Jurkat, Clone E6-1 (cell line): ENCODE measurements around the gene AKAP17A.

- RRBS = no CpG with 5 or more reads among the region's 18 CpGs
Measured at GRCh38 chrX:19099-19298, 262.2 kb upstream of the PLCXD1 start.

DNA sequence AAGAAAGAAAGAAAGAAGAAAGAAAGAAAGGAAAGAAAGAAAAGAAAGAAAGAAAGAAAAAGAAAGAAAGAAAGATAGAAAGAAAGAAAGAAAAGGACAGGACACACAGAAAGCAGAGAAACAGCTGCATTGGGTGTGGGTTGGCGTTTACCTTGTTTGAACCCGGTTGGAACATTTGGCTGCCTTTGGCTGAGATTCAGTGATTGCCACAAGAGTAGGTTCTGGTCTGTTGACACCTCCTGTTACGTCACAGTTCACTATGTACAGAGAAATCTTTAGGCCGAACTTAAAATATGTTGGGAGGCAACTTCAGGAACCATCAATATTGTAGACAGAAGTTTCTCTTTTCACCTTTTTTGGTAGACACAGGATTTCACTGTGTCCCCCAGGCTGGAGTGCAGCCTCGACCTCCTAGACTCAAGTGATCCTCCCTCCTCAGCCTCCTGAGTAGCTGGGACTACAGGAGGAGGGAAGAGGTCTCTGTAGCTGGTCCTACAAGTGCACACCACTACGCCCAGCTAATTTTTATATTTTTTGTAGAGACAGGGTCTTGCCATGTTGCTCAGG, 16.3 kb upstream of the PLCXD1 start:
- RRBS = no CpG with 5 or more reads among the region's 6 CpGs

- RRBS = 4% methylated on average over 3 of the region's 48 CpGs
Measured at GRCh38 chrX:282915-283921, 2.0 kb downstream of the PLCXD1 start.

- RRBS = no CpG with 5 or more reads among the region's 15 CpGs
Measured at GRCh38 chrX:285308-285875, 4.2 kb downstream of the PLCXD1 start.

DNA sequence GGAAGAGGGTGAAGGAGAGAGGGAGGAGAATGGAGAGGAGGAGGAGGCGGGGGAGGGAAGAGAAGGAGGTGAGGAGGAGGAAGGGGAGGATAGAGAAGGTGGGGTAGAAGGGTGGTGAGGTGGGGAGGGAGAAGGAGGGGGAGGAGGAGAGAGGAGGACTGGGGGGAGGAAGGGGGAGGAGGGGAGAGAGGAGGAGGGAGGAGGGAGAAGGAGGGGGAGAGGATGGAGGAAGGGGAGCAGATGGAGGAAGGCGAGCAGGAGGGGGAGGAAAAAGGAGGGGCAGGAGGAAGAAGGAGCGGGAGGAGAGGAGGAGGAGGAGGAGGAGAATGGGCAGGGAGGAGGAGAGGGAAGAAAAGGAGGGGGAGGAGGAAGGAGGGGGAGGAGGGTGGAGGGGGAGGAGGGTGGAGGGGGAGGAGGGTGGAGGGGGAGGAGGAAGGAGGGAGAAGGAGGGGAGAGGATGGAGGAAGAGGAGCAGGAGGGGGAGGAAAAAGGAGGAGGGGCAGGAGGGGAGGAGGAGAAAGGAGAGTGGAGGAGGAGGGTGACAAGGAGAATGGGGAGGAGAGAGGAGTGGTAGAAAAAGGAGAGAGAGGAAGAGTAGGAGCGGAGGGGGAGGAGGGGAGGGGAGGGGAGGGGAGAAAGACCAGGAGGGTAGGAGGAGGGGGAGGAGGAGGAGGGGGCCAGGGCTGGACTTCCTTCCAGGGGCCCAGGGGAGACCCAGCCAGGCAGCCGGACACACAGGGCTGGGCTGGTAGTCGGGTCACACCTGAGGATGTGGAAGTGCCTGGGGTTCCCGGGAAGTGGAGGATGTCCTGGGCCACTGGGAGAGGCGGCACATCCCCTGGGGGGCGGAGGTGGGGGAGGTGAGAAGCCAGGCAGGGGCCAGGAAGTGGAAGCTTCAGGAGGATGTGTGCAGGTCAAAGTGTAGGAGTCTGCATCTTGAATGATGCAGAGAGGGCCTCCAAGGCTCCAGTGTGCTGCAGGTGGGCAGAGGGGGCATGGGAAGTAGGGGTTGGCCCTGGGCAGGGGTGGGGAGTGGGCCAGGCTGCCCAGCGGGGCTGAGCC, 18.6 kb downstream of the IL3RA start:
- RRBS = 18% methylated on average over 3 of the region's 10 CpGs

- RRBS = no CpG with 5 or more reads among the region's 13 CpGs
Measured at GRCh38 chrX:1355871-1356465, 19.4 kb downstream of the IL3RA start.

DNA sequence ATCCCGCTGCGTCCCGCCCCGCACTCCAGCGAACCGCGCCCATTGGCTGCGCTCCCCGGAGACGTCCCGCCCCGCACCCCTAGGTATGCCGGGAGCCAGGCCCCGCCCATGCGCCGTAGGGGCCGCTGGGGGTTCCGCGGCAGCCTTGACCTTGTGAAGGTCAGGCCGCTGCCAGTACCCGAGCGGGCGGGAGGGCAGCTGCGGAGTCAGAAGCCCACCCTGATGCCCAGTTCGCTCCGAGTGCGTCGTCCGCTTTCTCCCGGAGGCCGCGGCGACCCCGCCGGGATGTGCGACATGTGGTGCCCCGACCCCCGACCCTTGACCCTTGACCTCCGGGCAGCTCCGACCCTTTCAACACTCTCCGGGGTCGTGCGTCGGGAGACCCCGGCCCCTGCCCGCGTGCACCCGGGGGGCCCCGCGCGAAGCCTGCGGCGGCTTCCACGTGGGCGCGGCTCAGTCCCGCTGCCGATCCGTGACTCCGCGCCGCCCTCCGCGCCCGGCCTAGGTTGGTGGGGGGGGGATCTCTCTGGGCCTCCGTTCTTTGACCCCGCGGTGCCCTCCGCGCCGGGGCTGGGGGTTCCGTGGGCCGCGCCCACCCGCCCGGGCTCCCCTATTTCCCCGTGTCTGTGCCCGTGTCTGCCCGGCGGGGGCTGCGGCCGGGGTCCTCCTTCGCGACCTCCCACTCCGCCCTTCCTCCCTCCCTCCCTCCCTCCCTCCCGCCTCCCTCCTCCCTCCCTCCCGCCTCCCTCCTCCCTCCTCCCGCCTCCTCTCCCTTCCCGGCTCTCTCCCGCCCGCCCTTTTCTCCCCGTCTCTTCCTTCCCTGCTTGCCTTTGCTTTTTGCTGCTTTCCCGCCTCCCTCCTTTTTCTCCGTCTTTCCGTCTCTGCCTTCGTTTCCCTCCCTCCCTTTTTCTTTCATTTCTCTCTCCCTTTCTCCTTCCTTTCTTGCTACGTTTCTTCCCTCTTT, 628 bp upstream of the SLC25A6 start:
- RRBS = 1% methylated on average over 42 of the region's 97 CpGs

GRCh38 chrX:1468272-1468900, 15.7 kb upstream of the ASMTL start:
- RRBS = 0% methylated on average over 2 of the region's 19 CpGs

- RRBS = 78% methylated on average over 4 of the region's 40 CpGs
Measured at GRCh38 chrX:1507310-1508113, 29.5 kb downstream of the P2RY8 start.

DNA sequence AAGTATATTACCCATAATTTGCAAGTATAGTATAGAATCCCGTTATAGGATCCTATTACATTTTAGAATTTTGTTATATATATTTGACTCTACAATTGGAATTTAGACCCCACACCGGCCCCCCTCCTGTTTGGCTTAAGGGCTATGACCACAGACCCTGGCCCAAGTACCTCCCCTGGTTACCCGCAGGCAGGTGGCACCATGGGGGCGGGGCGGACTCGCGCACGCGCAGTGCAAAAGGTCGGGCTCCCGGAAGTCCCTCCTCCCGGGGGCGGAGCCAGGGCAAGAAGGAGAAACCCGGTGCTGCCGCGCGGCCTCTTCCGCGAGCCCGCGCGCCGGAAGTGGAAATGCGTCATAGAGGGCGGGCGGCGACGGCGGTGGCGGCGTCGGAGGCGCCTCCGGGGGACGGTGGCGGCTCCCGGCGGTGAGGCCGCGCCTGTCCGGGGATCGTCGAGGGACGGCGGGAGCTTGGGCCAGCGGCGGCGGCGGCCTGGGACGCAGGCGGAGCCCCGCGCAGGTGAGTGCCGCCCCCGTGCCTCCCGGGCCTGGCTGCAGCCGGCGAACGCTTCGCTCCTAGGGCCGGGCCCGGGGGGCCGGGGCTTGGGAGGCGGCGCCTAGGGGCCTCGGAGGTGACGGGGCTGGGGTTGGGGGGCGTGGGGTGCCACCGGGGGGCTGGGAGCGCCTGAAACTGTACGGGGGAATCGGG, at the start of gene AKAP17A:
Gene AKAP17A (plus strand): TSS at position 352 of the 706 bp plus-strand sequence.
- RRBS = 2% methylated on average over 41 of the region's 72 CpGs

GRCh38 chrX:1591959-1592278, 515 bp downstream of the AKAP17A start:
- RRBS = under 1% methylated on average over 3 of the region's 19 CpGs

- RRBS = 79% methylated on average over 2 of the region's 18 CpGs
Measured at GRCh38 chrX:1593239-1593680, 1.9 kb downstream of the AKAP17A start.

DNA sequence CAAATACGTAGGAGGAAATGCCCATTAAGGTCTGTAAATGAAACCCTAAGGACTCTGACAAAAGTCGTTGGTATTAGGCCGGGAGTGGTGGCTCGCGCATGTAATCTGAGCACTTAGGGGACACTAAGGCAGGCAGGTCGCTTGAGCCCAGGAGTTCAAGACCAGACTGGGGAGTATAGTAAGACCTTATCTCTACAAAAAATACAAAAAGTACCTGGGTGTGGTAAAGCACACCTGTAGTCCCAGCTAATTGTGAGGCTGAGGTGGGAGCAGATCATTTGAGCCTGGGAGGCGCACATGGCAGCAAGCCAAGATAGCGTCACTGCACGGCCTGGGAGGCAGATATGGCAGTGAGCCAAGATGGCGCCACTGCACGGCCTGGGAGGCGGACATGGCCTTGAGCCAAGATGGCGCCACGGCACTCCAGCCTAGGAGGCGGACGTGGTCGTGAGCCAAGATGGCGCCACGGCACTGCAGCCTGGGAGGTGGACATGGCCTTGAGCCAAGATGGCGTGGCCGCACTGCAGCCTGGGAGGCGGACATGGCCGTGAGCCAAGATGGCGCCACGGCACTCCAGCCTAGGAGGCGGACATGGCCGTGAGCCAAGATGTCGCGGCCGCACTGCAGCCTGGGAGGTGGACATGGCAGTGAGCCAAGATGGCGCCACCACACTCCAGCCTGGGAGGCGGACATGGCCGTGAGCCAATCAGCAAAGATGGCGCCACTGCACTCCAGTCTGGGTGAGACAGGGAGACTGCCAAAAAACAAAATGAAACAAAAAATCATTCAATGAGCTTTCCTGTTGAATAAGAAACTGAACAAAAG, 247.7 kb downstream of the DHRSX start:
- RRBS = no CpG with 5 or more reads among the region's 34 CpGs

GRCh38 chrX:2371402-2372058, 129.2 kb downstream of the DHRSX start:
- RRBS = no CpG with 5 or more reads among the region's 13 CpGs

DNA sequence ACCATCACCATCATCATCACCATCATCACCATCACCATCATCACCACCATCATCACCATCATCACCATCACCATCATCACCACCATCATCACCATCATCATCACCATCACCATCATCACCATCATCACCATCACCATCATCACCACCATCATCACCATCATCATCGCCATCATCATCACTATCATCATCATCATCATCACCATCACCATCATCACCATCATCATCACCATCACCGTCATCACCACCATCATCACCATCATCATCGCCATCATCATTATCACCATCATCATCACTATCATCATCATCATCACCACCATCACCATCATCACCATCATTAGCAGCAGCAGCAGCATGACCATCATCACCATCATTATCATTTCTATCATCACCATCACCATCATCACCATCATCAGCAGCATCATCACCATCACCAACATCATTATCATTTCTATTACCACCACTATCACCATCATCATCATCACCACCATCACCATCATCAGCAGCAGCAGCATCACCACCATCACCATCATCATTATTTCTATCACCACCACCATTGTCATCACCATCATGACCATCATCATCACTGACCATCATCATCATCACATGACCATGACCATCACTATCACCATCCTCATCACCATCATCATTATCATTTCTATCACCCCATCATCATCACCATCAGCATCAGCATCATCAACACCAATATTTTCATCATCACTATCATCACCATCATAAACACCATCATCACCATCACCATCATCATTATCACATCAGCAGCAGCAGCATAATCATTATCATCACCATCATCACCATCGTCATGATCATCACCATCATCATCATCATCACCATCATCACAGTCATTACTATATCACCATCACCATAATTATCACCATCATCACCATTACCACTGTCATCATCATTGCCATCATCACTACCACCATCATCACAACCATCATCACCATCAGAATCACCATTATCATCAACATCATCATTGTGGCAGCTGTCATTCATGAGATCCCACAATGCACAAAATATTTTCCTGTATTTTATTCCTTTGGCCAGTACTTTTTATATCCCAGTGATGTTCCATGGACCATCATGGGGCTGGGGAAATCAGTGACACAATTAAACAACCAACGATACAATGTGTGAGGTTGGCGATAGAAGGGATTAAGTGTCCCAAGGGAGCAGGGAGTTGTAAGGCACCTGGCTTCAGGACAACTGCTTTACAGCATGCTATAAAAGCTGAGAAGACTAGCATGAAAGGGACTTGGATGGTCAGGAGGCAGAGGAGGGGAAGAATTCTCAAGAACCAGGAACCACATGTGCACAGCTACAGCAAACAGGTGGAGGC, 117.7 kb downstream of the DHRSX start:
- RRBS = no CpG with 5 or more reads among the region's 6 CpGs

DNA sequence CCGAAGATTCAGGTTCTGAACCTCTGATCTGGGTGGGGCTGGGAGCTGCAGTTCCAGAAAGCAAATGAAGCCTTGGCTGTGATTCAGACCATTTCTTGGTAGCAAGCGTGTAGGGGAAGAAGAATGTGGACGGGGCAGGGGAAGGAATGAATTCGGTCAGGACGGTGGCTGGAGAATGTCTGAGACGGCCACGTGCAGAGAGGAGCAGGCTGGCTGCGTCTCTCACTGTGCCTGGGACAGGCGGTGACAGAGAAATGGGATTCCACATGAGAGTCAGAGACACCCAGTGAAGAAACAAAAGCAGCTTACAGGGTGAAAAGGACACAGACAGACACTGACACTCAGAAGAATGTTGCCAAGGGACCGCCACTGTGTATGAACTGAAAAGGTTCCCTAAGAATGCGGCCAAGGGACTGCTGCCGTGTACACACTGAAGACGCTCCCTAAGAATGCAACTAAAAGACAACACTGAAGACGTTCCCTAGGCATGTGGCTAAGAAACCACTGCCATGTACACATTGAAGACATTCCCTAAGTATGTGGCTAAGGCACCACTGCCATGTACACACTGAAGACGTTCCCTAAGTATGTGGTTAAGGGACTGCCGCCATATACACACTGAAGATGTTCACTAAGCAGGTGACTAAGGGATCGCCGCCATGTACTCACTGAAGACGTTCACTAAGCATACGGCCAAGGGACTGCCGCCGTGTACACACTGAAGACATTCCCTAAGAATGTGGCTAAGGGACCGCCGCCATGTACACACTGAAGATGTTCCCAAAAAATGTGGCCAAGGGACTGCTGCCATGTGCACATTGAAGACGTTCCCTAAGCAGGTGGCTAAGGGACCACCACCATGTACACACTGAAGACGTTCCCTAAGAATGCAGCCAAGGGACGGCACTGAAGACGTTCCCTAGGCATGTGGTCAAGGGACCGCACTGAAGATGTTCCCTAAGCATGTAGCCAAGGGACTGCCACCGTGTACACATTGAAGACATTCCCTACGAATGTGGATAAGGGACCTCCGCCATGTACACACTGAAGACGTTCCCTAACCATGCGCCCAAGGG, 49.0 kb downstream of the DHRSX start:
- RRBS = no CpG with 5 or more reads among the region's 34 CpGs

GRCh38 chrX:2488751-2489339, 11.9 kb downstream of the DHRSX start:
- RRBS = 96% methylated on average over 7 of the region's 47 CpGs

DNA sequence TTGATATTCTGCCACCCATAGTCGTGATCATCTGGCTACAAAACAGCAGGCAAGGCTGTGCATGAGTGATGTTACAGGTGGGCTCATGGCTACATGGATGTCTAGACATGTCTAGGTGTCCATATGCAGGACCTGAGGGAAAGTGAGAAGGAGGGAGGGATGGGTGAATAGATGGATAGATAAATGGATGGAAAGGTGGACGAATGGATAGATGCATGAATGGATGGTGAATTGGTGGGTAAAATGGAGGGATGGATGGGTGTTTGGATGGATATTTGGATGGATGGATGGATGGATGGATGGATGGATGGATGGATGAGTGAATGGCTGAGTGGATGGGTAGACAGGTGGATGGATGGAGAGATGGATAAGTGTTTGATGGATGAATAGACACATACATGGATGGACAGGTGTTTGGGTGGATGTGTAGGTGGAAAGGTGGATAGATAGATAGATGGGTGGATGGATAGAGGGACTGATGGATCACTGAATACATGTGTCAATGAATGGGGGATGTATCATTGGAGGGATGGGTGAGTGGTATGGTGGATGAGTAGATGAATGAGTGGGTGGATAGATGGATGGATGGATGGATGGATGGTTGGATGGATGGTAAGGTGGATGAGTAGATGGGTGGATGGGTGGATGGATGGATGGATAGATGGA, 41.3 kb upstream of the CD99 start:
- RRBS = no CpG with 5 or more reads among the region's 2 CpGs

- RRBS = no CpG with 5 or more reads among the region's 10 CpGs
Measured at GRCh38 chrX:2767055-2767381, 15.2 kb downstream of the XG start.

DNA sequence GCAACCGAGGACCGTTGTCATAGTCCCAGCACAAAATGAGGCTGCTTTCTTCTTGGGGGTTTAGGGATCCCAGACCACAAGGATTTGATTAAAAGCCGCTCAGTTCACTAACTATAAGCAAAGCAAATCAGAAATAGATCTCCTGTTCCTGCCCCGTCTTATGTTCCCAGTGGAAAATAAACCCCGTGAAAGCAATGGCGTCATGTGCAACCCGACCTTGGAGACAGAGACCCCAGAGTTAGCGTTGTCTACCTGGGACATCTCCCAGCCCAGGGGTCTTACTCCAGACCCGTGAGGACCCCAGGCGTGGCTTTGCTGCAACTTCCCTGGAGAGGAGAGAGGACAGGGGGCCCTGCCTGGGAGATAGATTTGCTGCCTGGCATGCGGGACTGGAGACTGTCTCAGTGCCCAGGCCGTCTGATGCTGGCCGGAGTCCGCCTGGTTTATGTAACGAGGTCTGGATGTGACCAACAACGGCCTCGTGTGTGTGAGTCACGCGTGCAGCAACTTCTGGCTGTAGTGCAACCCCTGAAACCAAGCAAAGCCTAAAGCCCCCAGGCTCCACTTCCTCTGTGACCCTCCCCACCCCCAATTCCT, 15.6 kb downstream of the XG start:
- RRBS = no CpG with 5 or more reads among the region's 19 CpGs